Zone of skin (tissue), 1 donor: ENCODE measurements around the genes CLPX, DPP8 and DENND4A.

DNA sequence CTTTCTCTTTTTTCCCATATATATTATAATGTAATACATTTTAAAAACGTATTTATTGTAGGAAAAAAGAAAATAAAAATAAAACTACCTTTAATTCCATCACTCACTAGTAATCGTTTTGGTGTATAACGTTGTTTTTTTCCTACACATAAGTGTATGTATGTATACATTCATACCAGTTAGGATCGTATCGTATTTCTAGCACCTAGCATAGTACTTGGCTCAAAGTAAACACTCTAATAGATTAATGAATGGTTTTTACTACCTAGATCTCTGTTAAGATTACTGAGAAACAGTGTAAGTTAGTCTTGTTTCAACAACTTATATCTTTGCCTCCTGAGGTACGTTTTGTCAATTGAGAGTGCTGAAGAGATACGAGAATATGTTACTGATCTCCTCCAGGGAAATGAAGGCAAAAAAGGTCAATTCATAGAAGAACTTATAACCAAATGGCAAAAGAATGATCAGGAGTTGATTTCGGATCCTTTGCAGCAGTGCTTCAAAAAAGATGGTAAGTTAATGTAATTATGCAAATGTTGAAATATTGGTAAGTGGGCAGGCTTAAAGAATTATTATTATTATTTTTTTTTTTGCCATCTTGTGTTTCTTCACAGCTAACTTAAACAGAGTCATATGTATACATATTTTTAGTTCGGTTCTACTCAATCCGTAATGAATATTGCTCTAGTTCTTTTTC is 6.1 kb downstream of the TRIP4 start:
- RRBS = no CpG with 5 or more reads among the region's 10 CpGs

- RRBS = no CpG with 5 or more reads among the region's 9 CpGs
Measured at GRCh38 chr15:64397512-64397966, 9.9 kb downstream of the TRIP4 start.

DNA sequence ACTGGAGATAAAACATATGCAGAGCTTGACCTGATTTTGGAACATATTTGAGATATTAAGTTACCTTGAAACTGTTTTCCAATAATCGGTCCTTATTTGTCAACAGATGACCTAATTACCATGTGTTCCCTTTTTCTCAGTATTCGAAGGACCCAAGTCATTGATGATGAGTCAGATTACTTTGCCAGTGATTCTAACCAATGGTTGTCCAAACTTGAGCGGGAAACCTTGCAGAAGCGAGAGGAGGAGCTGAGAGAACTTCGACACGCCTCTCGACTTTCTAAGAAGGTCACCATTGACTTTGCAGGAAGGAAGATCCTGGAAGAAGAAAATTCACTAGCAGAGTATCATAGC is 21.8 kb downstream of the TRIP4 start:
- RRBS = no CpG with 5 or more reads among the region's 7 CpGs

DNA sequence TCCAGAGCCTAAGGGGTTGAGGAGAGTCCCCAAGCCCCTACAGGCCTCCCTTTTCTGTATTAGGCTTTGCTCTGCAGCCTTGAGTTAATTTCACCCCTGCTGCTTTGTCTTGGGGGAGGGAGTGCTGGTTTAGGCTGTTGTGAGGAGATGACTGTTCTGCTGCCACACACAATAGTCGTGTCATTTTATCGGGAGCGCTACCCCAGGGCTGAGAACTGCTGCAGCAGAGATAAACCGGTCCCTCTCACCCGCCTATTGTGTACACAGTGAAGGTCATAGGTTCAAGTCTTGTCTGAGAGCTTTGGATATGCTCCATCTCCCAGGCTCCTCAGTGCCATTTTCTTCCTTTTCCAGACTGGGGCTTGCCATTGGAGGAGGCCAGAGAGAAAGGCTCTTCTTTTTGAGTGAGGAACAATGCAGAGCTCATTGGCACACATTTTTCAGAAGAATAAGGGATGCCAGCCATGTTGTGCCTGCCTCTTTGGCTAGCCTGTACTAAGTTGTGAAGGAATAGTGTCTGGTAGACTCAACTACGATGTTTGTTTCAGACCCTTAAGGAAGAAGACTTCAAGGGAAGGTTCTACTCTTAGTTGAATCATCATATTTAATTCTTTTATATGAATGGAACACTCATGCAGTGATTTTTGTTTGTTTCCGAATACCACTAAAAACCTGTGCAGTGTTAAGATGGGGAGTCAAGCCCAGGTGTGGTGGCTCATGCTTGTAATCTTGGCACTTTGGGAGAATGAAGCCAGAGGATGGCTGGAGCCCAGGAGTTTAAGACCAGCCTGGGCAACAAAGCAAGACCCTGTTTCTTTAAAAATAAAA is 1.6 kb downstream of the ZNF609 start:
- RRBS = no CpG with 5 or more reads among the region's 7 CpGs

GRCh38 chr15:64499189-64500180 is 39.1 kb downstream of the ZNF609 start:
- RRBS = 97% methylated on average over 3 of the region's 17 CpGs

DNA sequence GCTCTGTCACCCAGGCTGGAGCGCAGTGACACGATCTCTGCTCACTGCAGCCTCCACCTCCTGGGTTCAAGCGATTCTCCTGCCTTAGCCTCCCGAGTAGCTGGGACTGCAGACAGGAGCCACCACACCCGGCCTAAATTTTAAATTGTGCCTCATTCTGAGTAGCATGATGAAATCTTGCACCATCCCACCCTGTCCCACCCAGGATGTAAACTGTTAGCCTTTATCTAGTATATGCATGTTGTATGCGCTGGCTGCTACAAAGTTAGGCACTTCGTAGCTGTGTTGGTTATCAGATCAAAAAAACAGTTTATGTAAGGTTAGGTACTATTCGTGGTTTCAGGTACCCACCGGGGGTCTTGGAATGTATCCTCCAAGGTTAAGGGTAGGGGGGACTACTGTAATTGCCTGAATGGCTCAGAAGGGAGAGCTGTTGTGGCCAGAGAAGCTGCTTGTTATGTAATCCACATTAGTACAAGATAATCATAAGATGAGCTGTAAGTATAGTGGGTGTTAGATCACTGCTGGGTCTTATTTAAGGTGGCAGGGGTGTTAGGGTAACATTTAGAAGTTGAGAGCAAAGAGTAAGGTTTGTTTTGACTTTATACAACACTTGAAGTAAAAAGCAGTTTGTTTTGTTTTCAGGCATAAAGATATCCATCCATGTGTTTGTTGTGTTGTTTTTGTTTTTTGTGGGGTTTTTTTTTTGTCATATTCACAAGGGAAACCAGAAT is 103.7 kb downstream of the ZNF609 start:
- RRBS = no CpG with 5 or more reads among the region's 9 CpGs

GRCh38 chr15:64754733-64755276 is 20.6 kb downstream of the RBPMS2 start:
- RRBS = no CpG with 5 or more reads among the region's 9 CpGs

GRCh38 chr15:64856449-64857343 is 15.0 kb downstream of the PLEKHO2 start:
- RRBS = no CpG with 5 or more reads among the region's 5 CpGs

- RRBS = no CpG with 5 or more reads among the region's 11 CpGs
Measured at GRCh38 chr15:64866789-64867815, 25.4 kb downstream of the PLEKHO2 start.

DNA sequence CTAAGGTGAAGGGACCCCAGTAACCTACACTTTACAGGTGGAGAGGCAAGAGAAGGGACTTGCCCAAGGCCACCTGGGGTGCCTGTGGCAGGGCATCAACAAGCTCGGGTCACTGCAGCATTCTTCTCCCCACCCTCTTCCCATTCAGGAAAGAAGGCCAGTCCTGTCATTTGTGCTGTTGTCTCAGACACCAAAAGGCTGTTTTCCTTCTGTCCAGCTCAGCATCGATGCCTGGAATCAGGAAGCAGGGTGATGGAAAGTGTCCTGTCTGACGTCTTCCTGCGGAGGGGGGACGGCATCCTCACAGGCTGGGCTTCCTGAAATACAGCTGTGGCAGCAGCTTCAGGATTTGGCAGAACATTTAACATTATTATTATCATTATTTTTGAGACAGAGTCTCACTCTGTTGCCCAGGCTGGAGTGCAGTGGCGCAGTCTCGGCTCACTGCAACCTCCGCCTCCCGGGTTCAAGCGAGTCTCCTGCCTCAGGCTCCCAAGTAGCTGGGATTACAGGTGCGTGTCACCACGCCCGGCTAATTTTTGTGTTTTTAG is 33.0 kb upstream of the ANKDD1A start:
- RRBS = no CpG with 5 or more reads among the region's 13 CpGs

DNA sequence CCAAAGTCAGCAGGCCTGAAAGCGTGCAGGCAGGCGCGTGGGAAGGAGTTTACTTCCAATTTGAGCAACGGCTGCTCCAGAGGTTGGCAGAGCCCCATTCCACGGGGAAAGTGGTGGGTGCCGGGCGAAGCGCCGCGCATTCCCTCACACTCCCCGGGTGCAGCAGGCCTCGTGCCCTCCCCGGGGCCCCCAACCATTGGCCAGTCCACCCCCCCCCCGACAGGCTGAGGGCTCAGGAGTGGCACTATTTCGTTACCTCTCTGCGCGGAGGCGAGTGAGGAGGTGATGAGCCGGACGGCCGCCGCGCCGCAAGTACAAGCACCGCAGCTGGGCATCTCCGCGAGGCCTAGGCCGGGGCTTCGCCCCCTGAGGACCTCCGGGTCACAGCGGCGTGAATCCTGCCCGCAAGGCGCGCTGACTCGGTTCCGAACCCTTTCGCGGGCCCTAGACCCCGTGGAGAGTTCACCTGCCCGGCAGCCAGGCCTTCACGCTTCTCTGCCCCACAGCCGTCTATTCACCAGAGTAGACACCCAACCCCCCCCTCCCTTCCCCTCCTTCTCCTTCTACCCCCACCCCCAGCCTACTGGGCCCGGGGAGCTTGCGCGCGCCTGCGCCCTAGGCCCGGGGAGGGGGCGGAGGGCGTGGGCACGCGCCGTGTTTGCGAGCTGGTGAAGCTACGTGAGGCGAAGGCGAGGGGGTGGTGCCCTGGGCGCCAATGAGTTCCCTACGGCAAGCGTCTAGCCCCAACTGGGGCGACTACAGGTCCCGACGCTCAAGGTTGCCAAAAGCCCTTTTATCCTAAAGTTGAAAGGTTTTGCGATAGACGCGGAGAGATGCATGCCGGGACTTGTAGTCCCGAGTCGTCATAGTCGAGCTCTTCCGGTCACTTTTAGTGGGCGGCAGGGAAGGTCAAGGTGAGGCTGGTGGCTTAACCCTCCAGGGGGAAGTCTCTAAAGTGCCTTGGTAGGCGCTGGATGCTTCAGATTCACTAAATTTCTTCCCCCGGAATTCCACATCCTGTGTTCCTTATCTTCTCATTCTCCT is at the start of gene CLPX:
Gene CLPX, minus strand, starts transcription at position 524 of the 1,044 bp plus-strand sequence.
- RRBS = 1% methylated on average over 33 of the region's 75 CpGs

DNA sequence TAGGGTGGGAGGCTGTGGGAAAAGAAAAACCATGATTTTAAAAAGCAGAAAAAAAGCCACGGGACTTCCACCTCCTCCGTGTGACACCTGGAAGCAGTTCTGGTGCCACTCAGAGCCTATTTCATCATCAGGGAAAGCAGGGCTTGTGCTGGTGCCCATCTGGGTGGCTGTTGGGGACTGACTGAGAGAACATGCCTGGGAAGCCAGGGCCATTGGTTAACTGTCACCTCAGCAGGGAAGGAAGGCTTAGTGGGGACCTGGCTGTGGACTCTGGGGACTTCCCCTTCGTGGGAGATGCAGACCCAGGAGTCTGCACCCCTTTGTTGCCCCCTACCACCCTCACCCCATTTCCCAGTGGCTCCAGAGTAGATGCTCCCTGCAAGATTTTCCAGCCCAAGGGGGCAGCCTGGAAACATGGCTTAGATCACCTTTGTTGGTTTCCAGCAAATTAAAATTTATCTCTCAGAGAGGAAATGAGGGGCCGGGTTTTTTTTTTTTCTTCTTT is 25.2 kb upstream of the PARP16 start:
- RRBS = no CpG with 5 or more reads among the region's 4 CpGs

- RRBS = no CpG with 5 or more reads among the region's 10 CpGs
Measured at GRCh38 chr15:65312537-65313195, 26.0 kb upstream of the PARP16 start.

DNA sequence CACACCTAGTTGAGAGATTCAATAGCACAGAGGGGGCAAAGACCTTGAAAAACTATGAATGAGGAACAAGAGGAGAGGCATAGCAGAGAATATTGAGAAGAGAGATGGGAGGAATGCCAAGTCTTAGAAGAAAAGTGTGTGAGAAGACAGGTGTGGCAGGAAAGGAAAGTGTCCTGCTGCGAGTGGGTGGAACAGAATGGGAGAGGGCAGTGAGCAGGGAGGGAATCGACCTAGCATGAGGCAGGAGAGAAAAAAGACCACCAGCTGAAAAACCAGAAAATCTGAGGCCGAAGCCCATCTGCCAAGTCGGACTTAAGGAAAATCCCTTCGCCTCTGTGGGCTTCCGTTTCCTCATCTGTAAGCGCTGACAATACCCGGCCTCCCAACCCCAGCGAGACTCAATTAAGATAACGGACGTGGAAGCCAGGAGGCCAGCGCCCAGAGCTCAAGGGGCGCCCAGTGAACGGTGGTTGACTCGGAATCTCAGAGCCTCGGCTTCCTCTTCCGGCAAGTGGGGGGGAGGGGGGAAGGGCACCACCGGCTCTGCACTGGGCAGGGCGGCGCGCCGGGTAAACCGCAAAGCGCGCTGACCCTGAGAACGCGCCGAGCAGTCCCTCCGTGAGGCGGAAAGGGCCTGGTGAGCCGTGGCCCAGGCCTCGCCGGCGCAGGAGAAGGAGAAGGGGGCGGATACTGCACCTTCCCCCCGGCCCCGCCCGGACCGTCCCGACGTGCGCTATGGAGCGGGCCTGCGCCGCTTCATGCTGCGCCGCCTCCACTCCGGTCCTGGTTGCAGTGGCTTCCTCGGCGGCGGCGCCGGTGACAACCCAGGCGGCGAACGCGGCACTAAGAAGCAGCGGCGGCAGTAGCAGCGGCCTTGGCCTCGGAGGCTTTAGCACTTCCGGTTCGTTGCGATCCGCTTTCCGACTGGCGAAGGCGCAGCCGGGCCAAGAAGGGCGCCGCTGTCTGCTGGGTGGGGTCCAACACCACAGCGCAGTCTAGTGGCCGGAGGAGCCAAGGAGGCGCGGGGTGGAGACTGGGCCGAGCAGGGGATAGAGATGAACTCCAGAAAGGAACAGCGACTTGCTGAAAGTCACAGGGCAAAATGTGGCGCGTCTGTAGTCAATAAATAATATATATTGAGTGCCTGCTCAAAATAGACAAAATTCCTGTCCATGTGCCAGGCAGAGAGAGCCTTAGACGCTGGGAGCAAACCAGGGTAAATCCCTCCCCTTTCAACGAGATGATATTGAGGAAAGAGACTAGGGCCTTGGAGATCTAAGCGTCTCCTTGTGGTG is at the start of gene DPP8:
Gene DPP8, minus strand, starts transcription at position 900 of the 1,295 bp plus-strand sequence.
- RRBS = 1% methylated on average over 42 of the region's 82 CpGs

GRCh38 chr15:65578626-65579474 is 32.1 kb downstream of the INTS14 start:
- RRBS = no CpG with 5 or more reads among the region's 5 CpGs

DNA sequence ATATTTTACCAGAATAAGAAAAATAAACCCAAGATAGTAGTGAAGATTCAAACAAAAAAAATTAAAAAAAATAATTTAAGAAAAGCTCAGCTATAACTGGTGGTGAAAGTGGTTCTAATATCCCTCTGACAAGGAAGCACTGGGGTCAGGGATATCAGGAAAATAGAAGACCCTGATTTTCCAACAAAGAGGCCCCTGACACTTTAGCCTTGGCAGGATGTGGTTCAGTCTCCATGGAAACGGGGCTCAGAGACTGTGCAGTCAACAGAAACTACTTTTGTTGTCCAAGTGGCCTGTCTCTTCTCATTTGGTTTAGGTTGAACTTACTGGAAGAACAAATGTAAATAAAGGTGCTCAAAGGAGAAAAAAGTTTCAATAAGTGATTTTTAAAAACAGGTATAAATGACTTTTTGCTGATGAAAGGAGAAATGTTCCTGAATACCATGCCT is 27.2 kb downstream of the INTS14 start:
- RRBS = no CpG with 5 or more reads among the region's 1 CpG

- RRBS = no CpG with 5 or more reads among the region's 3 CpGs
Measured at GRCh38 chr15:65772865-65773198, 19.3 kb downstream of the DENND4A start.

DNA sequence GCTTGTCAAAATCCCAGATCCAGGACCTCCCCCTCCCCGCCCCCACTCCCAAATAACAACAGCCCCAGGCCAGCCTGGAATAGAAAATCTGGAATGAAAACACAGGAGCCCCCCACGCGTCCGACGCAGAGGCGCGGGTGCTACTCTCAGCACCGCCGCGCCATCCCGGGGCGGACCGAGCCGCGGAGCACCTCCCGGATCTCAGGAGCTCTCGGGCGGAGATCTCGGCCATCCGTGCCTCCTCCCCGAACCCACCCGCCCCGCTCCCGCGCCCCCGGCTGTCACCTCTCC is 484 bp downstream of the DENND4A start:
- RRBS = 4% methylated on average over 10 of the region's 26 CpGs

GRCh38 chr15:65791955-65793132 is at the start of gene DENND4A:
DENND4A (minus strand) TSS chr15:65792293.
- RRBS = under 1% methylated on average over 31 of the region's 87 CpGs

DNA sequence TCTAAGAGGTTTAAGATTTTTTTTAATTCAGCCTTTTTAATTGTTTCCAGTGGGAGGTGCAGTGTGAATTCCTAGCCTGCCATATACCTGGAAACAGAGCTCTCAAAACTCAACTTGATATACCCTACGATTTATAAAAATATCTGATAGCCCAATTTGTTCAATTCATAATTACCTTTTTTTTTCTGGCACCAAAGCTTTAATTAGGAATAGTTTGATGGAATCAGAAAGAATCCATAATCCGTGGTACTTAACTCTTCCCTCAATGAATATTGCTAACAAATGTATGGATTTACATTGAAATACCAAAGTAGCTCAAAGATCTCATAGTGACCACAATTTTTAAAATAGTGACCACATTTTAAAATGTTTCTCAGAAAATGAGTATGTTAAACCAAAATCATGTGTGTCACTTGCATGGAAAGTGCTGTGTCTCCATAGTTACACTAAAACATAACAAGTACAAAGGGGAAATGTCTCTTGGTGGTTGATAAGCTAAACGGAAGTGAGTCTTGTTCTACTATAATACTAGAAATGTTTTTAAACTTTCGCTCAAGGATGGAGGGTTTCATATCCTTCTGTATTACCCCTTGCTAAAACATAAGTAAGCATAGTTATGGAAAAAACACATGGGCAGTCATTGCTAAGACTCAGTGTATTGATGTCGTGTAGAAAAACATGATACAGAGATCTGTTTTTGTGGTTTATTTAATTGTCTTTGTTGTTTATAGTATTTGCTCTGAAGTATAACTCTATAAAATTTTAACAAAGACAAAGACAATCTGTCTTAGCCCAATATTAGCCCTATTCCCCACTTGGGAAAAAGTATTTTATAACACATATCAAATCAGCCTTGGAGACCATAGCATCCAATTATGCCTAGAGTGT is 26.8 kb upstream of the DENND4A start:
- RRBS = no CpG with 5 or more reads among the region's 5 CpGs